ENCODE measurements around the genes ACTR1A, SUFU and WBP1L.

GRCh38 chr10:101693515-101693946 lies 1.4 kb downstream of the FBXW4 start:
- PRO-cap, result bidirectional peak, plus-strand start at chr10:101693852, minus-strand start at chr10:101693808
- RRBS, result no CpG with 5 or more reads among the region's 5 CpGs

GRCh38 chr10:101829301-101830026 lies 11.2 kb upstream of the OGA start:
- PRO-cap, result no peak
- RRBS, result no CpG with 5 or more reads among the region's 36 CpGs

DNA sequence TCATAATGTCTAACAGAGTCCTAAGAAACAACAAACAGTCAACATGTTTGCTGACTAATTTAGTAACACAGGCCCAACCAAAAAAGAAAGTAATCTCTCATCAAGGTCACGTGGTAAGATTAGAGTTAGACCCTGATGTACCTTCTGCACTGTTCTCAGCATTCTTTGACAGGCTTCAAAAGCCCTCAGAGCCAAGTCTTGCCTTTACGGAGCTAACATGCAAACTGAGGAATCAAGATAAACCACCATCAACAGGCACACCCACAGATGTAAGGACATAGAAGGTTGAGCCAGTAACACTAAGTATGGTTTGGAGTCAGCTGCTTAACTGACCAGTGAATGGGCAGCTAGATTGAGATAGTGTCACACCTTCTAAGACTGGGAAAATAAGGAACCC lies 15.2 kb upstream of the KCNIP2 start:
- PRO-cap, result no peak
- RRBS, result no CpG with 5 or more reads among the region's 2 CpGs

GRCh38 chr10:101961489-101962058 lies 94.4 kb downstream of the ARMH3 start:
- PRO-cap, result no peak
- RRBS, result no CpG with 5 or more reads among the region's 2 CpGs

DNA sequence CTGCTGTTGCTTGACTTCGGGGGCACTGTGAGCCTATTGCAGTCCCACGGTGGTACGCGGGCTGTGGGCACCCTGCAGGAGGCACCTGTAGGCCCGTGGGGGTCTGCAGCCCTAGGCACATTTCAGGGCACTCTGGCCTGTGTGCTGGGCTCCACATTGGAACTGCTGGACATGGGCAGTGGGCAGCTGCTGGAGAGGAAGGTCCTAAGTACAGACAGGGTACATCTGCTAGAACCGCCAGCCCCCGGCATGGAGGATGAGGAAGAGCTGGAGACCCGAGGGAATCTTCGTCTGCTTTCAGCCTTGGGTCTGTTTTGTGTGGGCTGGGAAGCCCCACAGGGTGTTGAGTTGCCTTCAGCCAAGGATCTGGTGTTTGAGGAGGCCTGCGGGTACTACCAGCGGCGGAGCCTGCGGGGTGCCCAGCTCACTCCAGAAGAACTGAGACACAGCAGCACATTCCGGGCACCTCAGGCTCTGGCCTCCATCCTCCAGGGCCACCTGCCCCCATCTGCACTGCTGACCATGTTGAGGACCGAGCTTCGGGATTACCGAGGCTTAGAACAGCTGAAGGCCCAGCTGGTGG lies 1.3 kb downstream of the HPS6 start:
- PRO-cap, result no peak
- RRBS, result no CpG with 5 or more reads among the region's 17 CpGs

DNA sequence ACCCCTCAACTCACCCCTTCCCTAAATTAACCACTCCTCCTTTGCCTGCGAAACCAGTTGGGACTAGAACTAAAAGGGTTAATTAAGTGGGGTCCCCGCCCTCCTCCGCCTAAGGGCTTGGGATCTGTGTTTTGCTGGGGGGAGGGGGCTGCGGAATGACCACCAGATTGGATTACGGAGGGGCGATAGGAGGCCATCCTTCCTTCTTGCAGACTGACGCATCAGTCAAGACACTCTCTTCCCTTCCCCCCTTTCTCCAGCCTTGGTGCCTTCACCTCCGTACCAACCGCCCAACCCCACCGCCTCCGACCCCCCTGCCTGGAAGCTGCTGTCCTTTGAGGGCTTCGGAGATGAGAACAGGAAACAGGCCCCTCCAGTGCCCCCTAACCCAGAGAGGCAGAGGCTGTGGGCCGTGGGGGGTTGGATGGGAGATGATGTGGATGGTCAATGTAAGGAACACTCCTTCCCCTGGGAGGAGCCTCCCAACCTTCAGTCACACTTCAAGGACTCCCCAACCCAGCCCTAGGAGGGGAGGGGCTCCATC lies 909 bp upstream of the LDB1 start:
- PRO-cap, result no peak
- RRBS, result no CpG with 5 or more reads among the region's 13 CpGs

GRCh38 chr10:102121805-102121994 lies 1.5 kb upstream of the LDB1 start:
- PRO-cap, result no peak
- RRBS, result no CpG with 5 or more reads among the region's 2 CpGs

- PRO-cap, result no peak
- RRBS, result no CpG with 5 or more reads among the region's 2 CpGs
Observed at GRCh38 chr10:102188244-102188583, 36.0 kb downstream of the NOLC1 start.

GRCh38 chr10:102367998-102368507 lies 27.5 kb upstream of the NFKB2 start:
- PRO-cap, result unidirectional peak, minus-strand start at chr10:102368221
- RRBS, result no CpG with 5 or more reads among the region's 3 CpGs

GRCh38 chr10:102382107-102382962 lies 13.2 kb upstream of the NFKB2 start:
- PRO-cap, result no peak
- RRBS, result no CpG with 5 or more reads among the region's 15 CpGs

DNA sequence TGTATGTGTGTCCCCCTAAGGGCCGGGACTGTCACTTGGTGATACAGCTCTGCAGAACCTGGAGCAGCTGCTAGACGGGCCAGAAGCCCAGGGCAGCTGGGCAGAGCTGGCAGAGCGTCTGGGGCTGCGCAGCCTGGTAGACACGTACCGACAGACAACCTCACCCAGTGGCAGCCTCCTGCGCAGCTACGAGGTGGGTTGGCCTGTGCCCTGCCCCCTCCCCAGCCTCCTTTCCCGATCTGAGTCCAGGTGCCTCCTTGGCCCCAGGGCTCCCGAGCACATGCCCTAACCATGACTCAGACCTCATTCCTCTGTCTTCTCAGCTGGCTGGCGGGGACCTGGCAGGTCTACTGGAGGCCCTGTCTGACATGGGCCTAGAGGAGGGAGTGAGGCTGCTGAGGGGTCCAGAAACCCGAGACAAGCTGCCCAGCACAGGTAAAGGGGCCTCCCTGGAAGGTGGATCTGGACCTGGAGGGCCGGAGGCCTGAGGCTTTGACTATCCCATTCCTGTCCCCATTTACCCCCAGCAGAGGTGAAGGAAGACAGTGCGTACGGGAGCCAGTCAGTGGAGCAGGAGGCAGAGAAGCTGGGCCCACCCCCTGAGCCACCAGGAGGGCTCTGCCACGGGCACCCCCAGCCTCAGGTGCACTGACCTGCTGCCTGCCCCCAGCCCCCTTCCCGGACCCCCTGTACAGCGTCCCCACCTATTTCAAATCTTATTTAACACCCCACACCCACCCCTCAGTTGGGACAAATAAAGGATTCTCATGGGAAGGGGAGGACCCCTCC lies 6.4 kb downstream of the NFKB2 start:
- PRO-cap, result bidirectional peak, plus-strand start at position 314 of the sequence, minus-strand start at position 159 of the sequence
- RRBS, result no CpG with 5 or more reads among the region's 18 CpGs

- PRO-cap, result bidirectional peak, plus-strand start at chr10:102502304, minus-strand start at chr10:102502048; bidirectional peak, plus-strand start at chr10:102502953, minus-strand start at chr10:102502712
- RRBS, result 4% methylated on average over 11 of the region's 55 CpGs
Observed at GRCh38 chr10:102502171-102503207, at the start of gene ACTR1A. Gene ACTR1A, minus strand, starts transcription at chr10:102502712.

DNA sequence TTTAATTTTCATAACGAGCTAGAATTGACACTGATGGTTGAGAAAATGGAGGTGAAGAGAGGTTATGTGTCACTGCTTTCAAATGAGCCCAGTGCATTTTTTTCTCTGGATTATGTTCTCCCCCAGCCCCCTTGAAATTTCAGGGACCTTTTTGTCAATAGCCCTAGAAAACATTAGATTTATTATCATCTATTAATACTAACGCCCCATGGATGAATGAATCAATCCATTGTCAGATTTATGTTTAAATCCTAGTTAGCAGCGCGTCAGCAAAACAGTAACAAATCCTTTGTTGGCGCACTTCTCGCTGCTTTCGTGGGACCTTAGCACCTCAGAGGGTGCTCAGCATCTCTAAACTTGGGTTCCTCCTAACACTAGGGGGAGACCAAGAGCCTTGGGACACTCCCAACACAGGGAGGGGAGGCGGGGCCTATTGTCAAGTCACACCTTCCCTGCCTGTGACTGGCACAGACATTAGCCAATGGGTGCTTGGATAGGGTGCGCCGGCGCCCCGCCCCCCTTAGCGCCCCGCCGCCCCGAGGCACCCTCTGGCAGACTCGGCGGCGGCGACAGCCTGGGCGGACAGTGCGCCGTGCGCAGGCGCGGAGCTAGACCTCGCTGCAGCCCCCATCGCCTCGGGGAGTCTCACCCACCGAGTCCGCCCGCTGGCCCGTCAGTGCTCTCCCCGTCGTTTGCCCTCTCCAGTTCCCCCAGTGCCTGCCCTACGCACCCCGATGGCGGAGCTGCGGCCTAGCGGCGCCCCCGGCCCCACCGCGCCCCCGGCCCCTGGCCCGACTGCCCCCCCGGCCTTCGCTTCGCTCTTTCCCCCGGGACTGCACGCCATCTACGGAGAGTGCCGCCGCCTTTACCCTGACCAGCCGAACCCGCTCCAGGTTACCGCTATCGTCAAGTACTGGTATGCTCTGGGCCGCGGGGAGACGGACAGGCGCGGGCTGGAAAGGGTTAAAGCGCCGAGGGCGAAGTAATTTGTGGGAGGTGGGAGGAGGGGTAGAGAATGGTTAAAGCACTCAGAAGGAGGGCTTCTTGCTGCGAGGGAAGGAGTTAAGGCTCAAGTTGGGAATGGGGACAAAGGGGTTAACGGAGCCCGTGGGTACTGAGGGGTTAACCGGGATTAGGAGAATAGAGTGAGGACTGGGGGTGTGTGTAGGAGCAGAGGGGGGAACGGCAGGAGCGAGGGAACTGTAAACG lies at the start of gene SUFU:
Gene SUFU, plus strand, starts transcription at position 554 of the 1,209 bp plus-strand sequence.
- PRO-cap, result bidirectional peak, plus-strand start at position 554 of the sequence, minus-strand start at position 325 of the sequence
- RRBS, result no CpG with 5 or more reads among the region's 73 CpGs

- PRO-cap, result no peak
- RRBS, result no CpG with 5 or more reads among the region's 11 CpGs
Observed at GRCh38 chr10:102647135-102647579, 2.9 kb downstream of the TRIM8 start.

- PRO-cap, result no peak
- RRBS, result no CpG with 5 or more reads among the region's 9 CpGs
Observed at GRCh38 chr10:102734980-102735611, 8.7 kb upstream of the WBP1L start.

DNA sequence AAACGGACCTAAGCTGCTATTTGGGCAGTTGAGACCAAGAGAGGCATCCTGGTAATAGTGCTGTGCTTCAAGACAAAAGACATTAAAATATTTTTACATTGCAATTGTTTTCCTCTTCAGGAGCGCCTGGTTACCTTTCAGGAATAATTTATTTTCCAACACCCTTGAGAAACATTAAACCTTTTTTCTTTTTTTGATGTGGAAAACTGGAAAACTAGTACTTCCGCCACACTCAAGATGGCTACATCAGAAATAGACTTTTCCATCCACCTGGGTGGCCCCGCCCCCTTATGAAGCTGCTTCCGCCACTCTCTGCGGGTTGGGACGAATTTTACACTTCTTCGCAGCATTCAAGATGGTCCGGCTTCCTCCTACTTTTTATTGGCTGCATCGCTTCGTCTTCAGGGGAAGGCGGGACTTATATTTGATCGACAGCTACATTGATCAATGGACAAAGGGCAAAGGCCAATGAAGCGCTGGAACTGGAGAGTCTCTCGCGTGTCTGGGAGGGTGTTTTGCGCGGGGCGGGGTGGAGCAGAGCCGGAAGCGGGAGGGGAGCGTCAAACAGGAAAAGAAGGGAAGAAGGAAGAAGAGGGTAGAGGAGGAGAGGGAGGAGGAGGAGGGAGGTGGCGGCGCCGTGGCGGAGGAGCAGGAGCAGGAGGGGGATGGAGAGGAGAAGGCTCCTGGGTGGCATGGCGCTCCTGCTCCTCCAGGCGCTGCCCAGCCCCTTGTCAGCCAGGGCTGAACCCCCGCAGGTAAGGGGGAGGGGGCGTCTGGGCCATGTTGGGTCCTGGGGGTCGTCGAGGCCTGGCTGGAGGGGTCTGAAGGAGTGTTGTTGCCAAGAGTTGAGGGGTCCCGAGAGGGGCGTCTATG lies at the start of gene WBP1L:
Gene WBP1L, plus strand, starts transcription at position 560 of the 873 bp plus-strand sequence.
- PRO-cap, result no peak
- RRBS, result no CpG with 5 or more reads among the region's 34 CpGs

DNA sequence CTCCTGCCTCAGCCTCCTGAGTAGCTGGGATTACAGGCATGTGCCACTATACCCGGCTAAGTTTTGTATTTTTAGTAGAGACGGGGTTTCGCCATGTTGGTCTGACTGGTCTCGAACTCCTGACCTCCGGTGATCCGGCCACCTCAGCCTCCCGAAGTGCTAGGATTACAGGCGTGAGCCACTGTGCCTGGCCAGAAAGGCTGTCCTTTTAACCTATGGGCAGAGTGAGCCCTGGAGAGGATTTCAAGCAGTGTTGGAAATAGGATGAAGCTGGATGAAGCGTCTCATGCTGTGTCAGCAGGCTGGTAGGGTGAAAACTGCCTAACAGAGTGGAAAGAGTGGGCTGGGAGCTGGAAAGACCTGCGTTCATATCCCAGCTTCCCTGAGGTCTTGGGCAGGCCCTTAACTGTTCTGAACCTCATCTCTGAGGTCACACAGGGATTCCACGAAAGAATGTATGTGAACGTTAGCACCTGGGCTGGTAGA lies 34.0 kb downstream of the WBP1L start:
- PRO-cap, result unidirectional peak, minus-strand start at position 392 of the sequence
- RRBS, result no CpG with 5 or more reads among the region's 12 CpGs

DNA sequence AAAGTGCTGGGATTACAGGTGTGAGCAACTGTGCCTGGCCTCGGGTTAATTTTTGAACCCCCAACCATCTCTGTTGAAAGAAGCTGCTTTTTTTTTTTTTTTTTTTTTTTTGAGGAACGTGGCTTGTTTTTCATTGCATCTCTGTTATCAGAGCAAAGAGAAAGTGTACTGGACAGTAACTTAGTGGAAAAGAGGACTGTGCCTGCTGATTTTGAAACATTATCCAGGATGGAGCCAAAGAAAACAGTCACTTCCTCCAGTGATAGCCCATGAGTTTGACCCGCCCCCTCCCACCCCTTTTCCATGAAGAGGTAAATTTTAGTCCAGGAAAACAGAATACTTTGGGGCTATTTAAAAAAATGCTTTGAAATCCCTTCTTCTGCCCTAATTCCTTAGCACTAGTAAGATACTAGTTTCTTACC lies 38.4 kb downstream of the WBP1L start:
- PRO-cap, result no peak
- RRBS, result no CpG with 5 or more reads among the region's 3 CpGs

GRCh38 chr10:102799666-102800730 lies 37.2 kb downstream of the CYP17A1 start:
- PRO-cap, result no peak
- RRBS, result no CpG with 5 or more reads among the region's 16 CpGs

DNA sequence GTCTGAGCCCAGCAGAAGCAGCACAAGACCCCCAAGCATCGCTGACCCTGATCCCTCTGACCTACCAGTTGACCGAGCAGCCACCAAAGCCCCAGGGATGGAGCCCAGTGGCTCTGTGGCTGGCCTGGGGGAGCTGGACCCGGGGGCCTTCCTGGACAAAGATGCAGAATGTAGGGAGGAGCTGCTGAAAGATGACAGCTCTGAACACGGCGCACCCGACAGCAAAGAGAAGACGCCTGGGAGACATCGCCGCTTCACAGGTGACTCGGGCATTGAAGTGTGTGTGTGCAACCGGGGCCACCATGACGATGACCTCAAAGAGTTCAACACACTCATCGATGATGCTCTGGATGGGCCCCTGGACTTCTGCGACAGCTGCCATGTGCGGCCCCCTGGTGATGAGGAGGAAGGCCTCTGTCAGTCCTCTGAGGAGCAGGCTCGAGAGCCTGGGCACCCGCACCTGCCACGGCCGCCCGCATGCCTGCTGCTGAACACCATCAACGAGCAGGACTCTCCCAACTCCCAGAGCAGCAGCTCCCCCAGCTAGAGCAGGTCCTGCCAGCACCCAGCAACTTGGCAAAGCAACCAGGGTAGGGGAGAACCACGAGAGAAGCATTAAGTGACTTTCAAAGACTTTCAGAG lies 24.3 kb downstream of the CYP17A1 start:
- PRO-cap, result no peak
- RRBS, result no CpG with 5 or more reads among the region's 22 CpGs

Data from Caco-2 (cell line).